Measurements from ENCODE around the gene MTX1.

- PRO-cap, result no peak
Measured at GRCh38 chr1:154696608-154696919, 88.6 kb upstream of the ADAR start.

DNA sequence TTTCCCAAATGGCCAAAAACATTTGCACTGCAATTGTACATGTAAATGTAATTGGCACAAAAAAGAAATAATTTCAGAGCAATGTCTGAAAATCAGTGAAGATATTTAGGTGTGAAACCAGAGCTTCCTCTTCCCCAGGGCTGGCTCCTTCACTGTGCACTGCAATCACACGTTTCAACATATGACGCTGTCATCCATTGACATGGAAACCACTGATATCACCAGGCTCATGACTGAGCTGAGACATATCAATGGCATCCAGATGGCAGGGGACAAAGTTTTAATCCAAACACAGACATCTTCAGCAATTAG, 107.9 kb upstream of the ADAR start:
- PRO-cap, result no peak

DNA sequence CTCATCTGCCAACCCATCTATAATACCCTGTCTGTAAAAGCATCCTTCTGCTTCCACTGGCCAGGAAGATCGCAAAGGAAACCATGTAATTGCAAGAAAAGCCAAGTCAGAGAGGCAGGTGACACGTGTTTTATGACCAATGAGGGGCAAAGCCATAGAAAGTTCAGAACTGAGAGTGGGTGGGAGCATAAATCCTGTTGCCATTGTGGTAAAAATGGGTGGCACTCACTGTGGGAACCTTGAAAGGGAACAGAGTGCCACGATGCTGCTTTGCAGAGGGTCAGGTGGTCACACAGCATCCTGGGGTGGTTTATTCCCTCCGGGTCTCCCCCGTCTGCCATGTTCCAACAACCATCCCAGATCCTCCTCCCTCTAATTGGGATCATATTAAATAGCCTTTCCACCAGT, 78.2 kb downstream of the KCNN3 start:
- PRO-cap, result no peak

- PRO-cap, result no peak
Measured at GRCh38 chr1:154809858-154810460, 60.1 kb downstream of the KCNN3 start.

GRCh38 chr1:154846630-154847562, 23.2 kb downstream of the KCNN3 start:
- PRO-cap, result no peak

DNA sequence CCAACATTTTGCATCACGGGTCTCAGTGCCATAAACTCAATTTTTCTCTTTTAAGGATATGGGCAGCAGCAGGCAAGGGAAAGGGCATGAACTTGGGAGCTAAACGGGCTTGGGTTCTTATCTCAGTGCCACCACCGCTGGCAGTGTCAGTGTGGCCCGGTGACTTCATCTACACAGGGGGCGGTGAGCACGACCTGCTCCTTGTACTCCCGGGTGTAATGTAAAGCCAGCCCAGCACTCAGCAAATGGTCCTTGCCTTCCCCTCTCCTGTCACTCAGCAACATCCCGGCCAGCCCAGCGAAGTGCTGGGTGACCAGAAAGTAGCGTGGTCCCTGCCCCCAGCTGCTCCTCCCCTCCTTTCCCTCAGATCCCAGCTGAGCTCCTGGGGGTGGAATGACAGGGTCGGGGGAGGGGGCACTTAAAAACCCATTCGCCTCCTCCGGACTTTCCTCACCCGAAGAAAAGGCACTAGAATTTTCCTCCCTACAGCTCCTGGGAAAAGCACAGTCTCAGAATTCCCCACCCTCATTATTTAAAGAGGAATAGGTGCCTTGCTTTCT, 7.2 kb downstream of the KCNN3 start:
- PRO-cap, result no peak

DNA sequence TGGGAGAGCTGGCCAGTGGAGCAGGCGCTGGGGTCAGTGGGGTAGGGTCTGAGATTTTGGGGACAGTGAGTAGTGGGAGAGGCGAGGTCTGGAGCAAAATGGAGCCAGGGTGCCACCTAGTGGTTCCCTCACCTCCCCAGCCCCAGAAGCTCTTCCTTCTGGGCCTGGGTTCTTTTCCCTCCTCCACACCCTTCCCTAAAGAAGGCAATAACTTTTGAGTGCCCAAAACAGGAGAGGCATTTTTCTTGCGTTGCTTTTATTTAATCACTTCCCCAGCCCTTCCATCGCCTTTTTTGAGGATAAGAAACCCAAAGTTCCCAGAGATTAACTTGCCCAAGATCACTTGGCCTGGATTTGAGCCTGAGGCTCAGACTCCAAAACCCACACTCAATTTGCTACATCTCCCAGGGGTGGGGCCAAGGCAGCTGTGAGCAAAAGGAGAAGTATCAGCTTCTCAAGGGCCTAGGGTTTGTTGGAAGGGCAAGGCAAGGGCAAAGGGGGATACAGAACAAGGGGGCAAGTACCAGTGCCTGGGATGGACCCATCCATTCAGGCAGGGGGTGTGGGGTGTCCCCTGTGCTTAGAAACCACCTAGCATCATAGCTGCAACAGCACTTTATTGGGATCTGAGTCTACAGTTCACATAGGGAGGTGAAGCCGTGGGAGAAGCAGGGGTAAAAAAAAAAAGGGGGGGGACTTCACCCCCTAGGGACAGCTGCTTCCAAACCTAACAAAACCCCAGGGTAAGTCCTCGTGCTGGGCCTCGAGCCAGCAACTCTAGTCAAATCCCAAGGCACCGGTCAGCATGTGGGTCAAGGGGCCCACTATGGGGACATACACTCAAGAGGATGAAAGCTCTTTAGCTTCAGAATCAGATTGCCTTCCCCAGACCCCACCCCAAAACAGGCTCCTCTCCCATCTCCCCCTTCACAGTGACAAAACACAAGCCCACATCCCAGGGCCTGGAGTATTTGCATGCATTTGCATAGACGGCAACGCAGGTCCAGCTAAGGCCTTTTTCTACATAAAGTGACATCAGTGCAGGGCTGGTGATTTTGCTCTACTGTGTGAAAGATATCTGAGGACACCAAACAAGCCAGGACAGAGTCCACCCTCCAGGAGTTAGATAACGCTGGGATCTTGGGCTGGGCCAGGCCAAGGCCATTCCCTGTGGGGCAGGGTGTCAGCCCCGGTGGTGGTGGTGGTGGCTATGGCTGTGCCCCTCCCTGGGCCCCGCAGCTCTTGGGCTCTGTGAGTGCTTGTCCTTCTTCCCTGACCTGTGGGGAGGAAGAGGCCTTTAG, 7.8 kb upstream of the PMVK start:
- PRO-cap, result no peak

DNA sequence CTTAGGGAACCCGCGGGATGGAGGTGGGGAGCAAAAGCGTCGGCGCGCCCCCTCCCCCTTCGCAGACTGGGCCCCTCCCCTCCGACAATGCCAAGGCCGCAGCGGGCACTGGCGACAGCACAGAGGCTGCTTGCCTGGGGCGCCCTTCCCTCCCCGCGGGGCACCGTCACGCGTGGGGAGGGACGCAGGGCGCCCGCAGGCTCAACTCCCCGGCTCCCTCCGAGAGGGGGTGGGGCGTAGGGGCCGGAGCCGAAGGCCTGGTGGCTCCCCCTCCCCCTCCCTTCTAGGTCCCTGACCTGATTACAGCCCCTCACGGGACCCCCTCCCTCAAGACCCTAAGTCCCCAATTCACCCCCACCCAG, 990 bp upstream of the ZBTB7B start:
- PRO-cap, result bidirectional peak, plus-strand start at position 93 of the sequence, minus-strand start at position 226 of the sequence

DNA sequence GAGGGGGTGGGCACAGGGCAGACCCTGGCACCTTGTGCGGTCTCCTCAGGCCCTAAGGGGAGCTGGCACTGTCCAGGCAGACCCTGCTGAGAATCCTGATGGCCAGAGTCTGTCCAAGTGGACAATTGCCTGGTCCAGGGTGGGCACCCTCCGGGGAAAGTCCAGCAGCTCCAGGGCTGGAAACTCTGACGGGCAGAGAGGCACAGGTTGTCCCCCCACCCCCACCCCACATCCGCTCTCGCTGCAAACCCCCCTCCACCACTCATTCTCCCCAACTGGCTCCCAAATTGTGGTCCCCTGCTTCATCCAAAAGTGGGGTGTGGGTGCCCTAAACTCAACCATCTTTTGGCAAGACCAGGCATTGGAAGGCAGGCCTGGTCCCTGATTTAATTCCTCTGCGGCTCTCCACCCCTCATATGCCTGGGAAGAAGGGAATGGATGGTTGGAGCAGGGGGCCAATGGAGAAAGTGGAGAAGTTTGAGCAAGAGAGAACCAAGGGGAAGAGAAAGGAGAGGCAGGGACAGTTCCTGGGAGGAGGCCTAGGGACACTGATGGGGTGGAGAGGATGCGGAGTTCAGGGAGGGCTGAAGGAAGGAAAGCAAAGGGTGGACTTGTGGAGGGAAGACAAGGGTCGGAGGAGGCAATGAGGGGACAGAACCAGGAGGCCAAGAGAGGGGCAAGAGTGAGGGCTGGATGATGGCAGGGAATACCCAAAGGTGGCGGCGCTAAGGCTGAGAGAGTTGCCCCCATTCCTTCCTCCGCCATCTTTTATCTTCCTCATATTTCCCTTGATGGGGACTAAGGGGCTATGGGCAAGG, 7.0 kb downstream of the ZBTB7B start:
- PRO-cap, result no peak

GRCh38 chr1:155038411-155038929, 4.8 kb downstream of the DCST1 start:
- PRO-cap, result no peak

DNA sequence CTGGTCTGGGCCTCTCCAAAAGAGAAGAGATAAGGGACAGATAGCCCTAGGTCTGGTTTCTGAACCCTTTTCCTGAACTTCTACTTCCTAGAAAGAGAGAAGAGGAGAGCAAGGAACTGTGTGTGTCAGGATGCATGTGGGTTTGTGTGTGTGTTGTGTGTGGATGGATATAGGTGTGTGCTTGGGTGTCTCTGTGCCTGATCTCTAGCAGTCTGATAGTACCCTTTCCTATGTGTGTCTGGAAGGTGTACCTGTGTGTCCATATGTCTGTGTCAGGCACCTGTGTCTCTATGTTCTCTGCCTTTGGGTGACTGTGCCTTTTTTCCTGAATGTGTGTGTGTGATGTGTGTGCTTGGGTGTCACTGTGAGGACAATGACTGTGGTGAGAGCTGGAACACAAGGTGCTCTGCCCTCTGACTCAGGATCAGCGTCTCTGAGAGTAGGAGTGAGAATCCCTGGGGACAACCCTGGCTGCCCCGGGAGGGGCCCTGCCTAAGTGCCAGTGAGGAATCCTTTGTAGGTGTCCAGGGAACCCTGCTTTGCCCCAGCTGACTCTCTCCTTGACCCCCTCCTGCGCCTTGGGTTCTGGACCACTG, 883 bp upstream of the EFNA3 start:
- PRO-cap, result no peak

DNA sequence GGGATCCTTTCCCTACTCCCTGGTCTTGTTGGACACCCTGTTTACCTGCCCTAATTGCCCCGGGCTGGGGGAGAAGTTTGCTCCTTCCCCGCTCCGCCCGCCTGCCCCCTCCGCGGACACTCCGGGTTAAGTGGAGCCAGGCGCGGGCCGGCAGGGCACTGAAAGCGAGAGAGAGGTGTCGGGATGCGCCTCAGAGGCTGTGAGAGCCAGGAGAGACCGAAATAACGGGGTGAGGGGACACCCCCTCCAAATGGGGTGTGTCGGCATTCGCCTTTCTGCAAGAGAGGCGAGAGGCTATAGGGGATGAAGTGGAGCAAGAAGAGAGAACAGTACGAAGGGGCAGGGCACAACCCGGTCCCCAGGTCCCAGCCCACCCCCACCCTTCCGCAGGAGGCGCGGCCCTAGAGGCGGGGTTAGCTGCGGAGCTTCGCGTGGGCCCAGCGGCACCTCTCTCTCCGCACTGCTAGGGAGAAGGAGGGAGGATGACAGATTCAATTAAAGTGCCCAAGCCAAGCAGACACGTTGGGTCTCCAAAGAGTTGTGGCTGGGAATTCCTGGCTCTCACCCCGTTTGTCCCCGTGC, 3.8 kb downstream of the EFNA3 start:
- PRO-cap, result no peak

DNA sequence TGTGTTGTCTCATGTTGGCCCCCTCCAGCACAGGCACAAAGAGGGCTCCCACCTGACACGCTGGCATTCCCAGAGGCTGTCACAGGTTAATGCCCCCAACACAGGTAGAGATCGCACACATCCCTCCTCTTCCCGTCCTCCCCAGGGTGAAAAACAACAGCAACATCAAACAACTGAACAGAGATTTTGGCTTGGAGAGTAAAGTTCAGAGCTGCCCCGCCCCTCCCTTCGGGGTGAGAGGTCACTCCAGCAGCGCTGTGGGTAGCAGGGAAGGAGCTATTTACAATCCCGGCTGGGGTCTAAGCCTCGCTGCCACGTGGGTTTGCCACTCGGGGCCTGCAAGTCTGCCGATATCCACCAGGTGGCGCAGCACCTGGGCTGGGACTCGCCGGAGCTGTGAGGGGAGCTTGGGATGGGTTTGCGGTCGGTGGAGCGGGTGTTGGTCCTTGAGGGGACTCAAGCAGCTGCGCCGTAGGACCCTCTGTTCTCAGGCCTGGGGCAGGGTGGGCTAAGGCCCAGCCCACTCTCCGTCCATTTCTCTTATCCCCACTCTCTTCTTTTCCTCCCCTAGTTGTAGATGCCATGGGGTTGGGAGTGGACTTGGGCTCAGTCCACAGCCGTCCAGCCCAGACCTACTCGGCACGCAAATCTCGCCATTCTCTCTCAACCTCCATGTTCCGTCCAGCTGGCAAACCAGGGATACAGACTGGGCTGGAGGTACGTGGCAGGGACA, 12.8 kb downstream of the EFNA3 start:
- PRO-cap, result no peak

GRCh38 chr1:155103357-155103789, 24.3 kb upstream of the EFNA1 start:
- PRO-cap, result no peak

DNA sequence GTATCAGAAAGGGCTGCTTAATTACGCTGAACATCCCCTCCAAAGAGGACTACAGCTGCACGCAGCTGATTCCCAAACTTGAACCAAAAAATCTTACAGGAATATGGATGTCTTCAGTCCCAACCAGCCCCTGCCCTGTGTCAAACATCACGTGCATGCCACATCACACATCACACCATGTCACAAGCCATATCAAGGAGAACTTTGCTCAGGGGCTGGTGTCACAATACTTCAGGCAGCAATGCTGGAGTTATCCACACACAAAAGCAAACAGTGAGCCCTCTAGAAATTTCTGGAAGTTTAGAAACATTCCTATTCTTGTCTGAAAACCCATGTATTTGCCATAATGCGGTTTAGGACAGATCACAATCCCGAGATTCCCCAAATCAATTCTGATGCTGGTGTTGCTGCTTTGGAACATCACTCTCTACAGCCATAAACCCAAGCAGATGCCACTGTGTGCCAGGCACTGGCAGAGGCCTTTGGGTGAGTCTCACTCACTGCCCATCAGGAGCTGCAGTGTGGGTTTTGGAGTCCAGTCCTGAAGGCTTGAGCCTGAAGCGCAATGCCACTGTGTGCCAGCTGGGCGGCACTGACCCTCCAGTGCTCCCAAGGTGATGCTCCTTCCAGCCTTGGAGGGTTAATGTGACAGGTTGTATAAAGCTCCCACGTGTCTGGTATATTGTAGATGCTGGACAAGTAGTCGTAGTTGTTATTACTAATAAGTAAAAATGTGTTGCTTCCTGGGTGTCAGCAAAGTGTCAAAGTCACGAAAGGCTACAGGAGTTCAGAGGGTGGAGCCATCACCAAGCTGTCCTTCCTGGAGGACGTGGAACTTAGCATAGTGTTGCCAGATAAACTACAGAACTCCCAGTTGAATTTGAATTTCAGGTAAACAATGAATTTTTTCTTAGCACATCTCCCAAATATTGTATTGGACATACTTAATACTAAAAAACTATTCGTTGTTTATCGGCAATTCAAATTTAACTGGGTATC, 20.1 kb upstream of the EFNA1 start:
- PRO-cap, result no peak

DNA sequence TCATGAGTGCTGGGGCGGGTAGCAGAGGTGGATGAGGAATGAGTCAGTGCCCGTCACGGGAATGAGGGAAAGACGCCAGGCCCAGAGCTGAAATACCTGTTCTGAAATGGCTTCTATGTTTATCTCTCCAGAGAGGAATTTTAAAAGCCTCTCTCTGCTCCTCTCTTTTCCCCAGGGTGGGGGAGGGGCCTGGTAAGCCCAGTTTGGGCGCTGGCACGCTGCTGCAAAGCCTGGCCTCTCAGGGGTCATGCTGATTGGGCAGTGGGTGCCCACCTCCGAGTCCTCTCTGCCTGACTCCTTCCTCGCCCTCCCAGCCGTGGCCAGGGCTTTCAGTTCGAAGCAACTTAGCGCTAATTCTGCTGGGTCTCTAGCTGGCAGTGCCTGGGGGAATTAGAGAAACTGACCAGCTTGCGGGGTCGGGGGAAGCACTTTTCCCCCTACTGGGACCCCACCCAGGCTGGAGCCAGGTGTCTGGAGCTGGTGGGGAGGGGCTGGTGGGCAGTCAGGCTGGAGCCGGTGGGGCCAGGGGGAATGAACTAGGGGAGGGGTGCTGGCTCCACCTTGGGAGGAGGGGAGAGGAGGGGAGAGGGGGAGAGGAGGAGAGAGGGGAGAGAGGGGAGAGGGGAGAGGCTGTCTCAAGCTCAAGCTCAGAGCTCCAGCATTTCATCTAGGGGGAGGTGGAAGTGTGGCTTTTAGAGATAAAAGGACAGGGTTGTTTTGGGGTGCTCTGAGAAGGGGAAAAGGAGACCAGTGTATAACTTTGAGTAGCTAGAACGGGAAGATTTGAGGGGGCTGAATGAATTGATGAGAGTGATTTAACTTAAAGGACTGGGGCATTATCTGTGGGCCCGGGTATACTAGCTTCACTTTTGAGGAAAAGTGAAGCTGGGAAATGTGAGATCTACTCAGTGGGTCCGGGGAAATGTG, 2.5 kb downstream of the EFNA1 start:
- PRO-cap, result bidirectional peak, plus-strand start at position 201 of the sequence, minus-strand start at position 63 of the sequence; bidirectional peak, plus-strand start at position 610 of the sequence, minus-strand start at position 533 of the sequence

- PRO-cap, result unidirectional peak, minus-strand start at chr1:155167923; unidirectional peak, minus-strand start at chr1:155167963
Measured at GRCh38 chr1:155167327-155168226, 5.5 kb downstream of the KRTCAP2 start.

DNA sequence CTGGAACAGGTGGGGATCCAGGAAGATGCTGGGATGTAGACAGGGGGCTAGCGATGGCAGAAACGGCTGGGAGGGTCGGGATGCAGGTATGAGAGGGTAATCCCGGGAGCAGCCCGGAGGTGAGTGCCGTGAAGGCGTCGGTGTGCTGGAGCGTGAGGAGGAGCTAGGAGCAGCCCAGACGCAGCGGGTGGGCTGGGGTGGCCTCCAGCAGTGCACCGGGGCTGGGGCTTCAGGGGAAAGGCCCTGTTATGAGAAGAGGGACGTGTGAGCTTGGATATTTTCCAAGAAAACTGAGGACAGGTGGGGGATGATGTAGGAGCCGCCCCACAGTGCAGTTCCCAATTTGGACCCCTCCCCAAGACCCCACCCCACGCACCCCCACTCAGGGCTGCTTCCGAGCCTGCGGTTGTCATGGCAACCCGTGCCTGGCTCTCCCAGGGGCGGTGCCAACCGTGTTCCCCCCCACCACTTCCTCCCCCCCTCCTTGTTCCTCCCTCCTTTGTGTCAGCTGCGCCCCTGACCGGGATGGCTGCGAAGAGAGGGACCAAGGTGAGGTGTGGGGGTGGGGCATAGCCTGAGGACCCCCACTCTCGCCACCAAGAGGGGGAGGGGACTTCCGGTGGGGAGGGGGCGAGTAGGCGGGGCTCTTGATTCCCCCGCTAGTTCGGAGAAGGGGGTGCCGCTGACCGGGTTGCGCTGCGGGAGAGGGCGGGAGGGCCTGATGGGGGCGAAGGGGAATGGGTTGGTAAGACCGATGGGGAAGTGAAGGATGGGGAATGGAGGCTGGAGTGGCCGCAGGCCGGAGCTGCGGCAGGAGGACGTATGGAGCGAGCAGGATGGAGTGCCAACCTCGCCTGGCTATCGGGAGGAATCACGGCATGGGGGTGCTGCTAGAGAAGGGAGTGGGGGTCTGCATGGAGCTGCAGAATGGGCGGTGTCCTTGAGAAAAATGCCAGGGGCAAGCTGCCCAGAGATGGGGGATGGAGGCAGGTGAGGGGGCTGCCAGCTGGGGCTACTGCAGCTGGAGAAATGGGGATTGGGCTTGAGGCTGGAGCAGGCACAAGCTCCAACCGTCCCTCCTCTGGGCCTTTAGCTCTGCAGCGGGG, 797 bp downstream of the TRIM46 start:
- PRO-cap, result bidirectional peak, plus-strand start at position 150 of the sequence, minus-strand start at position 154 of the sequence; bidirectional peak, plus-strand start at position 662 of the sequence, minus-strand start at position 445 of the sequence

DNA sequence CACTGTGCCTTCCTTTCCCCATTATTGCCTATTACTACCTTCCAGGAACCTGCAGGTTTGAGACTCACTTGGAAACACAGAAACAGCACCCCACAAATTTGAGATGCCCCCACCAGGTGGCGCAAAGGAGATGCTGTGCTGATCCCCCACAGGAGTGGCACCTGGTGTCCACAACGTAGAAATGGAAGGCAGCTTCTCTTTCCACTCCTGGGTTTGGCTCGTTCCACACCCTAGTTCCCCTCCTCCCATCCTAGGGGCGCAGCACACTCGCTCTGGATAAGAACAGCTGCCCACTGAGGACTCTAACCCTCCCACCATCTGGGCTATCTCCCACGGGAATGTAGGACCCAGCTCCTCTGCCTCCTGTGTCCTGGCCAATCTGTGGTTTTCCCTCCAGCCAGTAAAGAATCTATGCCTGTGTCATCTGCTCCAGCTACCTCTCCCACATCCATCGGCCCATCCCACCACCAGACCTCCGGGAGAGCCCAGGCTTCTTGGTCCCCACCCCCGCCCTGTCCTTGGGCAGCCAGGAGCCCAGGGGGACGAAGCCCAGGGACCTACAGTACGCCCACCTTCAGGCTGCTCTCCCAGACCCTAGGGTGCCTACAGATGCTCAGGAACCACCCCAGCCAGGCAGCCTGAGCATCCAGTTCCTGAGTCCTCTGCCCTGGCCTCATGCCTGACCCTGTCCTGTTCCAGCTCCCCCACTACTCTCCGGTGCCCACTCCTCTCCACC, 626 bp downstream of the THBS3 start:
- PRO-cap, result unidirectional peak, plus-strand start at position 171 of the sequence; unidirectional peak, plus-strand start at position 470 of the sequence

DNA sequence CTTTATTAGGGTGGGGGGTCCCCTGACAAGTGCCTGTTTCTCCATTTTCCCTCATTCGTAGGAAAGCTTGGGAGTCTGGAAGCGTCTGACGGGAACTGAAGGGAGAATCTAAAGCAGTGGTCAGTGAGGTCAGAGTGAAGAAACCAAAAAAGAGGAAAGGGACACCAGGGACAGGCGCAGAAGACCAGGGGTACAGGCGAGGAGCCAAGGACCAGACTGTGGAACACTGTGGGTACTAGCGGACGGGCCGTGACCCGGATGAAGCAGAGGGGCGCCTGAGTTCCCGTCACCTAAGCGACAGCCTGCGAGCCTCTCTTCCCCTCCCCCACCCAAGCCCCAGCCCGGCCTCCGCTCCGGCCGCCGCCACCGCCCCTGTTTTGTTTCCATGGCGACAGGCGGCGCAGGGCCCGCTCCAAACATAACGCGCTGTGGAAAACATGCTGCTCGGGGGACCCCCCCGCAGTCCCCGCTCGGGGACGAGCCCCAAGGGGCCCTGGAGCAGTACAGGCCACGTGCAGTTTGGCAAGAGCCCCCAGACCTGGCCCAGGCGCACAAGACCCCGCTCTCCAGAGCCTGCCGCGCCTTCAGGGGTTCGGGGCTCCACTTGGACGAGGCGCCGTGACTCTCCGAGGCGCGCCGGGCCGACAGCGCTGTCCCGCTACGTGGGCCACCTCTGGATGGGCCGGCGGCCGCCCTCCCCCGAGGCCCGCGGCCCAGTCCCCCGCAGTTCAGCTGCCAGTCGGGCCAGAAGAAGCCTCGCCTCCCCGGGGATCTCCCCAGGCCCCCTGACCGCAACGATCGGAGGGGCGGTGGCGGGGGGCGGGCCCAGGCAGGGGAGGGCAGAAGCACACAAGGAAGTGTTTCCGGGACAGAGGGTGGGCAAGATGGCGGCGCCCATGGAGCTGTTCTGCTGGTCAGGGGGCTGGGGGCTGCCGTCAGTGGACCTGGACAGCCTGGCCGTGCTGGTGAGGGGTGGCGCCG, at the start of gene MTX1:
Gene MTX1 (plus strand): TSS at position 328 of the 981 bp plus-strand sequence.
- PRO-cap, result bidirectional peak, plus-strand start at position 460 of the sequence, minus-strand start at position 97 of the sequence; bidirectional peak, plus-strand start at position 871 of the sequence, minus-strand start at position 800 of the sequence